PFSK-1 (cell line): ENCODE data around the gene MORF4L1.

- RRBS: 0% methylated on average over 1 of the region's 21 CpGs
Measured at GRCh38 chr15:78859746-78860488, 12.8 kb upstream of the MORF4L1 start.

DNA sequence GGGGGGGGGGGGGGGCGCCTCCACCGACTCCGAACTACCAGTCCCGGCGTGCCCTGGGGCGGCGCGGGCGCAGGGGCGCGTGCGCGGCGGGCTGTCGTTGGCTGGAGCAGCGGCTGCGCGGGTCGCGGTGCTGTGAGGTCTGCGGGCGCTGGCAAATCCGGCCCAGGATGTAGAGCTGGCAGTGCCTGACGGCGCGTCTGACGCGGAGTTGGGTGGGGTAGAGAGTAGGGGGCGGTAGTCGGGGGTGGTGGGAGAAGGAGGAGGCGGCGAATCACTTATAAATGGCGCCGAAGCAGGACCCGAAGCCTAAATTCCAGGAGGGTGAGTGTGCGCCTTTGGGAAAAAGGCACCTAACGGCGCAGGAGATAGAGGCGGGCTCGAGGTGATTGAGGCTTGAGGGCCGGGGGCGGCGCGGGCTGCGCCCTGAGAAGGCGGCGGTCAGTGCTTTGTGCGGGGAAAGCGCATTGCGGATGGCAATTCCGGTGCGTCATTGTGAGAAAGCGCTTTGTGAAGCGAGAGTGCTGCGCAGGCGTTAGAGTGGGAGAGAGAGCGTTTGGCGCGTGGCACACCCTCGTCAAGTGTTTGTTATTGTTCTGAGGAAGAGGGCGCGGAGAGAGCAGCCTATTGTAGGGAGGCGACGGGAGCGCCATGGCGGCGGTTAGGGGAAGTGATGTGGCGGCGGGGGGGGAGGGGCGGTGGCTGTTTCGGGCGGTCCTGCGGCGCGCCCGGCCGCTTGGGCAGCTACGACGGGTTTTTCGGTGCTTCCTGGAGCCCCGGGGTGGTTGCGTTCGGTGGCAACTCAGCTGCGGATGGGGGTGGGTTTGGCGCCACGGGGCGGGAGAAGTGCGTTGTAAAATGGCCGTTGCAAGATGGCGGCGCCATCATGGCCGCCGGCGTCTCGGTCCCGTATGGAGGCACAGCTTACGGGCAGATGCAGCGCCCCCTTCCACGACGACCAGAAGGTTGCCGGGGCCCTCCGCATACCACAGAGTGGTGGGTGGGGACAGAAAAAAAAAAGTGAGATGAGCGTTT lies at the start of gene MORF4L1:
TSS of gene MORF4L1 (plus strand) at position 154 of the 1,032 bp plus-strand sequence.
- RRBS: 1% methylated on average over 48 of the region's 103 CpGs

DNA sequence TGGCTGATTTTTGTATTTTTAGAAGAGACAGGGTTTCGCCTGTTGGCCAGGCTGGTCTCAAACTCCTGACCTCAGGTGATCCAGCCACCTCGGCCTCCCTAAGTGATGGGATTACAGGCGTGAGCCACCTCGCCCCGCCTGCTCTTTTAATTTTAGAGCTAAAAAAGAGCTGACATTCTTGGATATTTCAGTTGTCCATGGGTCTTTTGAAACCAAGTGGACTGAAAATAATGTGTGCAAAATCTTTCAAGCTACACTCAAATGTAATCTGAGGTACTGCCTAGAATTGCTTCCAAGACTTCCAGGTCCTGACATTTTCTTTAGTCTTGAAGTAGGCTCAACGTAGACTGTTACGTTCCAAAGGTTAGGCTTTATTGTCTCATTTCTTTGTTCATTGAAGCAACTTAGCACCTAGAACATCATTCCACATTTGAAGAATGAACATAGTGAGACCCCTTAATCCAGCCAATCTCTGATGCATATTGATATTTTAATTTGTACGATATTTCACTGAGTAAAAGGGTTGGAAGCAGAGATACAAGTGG lies 4.7 kb downstream of the MORF4L1 start:
- RRBS: no CpG with 5 or more reads among the region's 8 CpGs

DNA sequence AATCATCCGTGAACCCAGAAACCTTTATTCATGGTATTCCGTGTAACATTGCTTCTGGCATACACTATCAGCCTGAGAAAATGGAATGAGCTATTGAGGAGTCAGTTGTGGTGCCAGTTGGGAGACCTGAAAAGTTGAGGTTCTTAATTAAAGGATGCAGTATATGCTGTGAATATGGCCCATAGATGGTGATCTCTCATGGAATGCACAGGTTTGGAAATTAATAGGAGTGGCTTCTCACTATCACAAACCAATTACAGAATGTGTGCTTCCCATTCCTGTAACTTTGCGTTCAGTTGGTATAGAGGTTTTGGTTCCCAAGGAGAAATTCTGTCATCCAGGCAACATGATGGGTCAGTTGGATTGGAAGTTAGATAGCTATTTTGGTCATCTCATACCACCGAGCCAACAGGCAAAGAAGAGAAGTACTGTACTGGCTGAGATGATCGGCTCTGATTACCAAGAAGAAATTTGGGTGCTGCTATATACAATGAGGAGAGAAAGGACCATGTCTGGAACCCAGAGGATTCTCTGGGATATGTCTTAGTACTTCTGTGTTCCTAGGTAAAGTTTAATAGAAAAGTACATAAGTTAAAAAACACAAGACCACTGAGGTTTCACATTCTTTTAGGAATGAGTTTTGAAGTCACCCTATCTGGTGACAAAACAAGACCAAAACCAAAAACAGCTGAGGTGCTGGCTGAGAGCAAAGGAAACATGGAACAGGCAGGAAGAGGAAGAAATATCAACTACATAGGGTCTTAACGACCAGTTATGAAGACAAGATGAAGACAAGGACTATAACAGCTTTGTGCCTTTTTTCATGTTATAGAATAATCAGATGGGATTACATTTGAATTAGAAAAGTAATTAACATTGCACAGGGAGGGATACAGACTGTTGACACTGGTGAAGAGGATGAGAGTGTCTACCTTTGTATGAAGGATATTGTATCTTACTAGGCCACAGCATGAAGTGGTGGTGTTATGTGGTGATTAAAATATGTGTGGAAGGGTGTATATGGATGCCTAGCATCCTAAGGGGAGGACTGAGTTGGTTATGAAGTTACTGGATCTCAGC lies 34.3 kb downstream of the MORF4L1 start:
- RRBS: no CpG with 5 or more reads among the region's 6 CpGs

DNA sequence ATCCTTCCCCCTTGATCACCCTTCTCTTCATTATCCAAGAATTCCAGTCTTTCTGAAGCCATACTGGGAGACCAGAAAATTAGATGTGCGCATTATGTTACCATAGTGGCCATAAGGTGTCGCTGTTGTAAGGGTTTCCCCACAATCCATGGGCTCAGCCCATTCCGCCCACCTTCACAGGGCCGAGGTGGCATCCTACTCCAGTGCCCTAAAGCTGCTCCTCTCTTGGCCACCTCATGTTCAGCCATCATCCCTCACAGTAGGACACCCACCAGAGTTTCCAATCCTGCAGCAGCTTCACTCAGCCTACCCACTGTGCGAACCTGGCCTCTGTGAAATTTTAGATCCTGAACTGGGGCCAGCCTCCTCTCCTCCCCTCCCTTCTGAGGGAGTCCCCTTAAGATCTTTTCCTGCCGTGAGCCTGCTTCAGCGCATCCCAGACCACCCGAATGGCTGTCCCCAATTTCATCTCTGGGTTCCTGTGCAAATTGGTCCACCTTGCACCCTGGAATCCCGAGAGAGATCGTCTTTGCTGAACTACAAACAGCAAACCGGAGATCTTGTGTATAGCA lies 34.9 kb downstream of the CTSH start:
- RRBS: no CpG with 5 or more reads among the region's 11 CpGs

DNA sequence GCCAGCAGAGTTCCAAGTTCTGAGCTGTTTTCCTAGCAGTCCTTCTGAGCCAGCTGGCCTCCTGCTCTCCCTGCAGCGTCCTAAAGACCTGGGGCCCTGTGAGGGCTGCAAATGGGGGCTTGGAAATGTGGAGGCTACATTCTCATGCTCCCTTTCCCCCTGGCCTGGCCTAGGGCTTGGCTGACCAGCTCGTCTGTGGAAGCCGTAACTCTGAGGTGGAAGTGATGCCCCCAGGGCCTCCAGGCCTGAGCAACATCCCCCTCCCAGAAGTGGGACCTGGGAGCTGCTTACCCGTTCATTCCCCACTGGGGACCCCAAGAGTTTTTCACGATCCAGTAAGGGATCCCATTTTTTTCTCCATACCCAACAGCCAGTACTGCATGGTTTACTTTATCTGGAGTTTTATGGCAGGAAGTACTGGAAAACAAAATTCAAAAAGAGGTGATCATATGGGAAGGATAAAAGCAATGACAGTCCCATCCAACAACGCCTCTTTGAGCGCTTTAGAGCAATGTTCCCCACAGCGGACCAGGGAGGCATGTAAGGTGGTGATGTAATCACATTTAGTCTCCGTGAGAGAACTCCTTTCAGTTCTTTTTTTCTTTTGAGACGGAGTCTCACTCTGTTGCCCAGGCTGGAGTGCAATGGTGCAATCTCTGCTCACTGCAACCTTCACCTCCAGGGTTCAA lies 22.0 kb downstream of the CTSH start:
- RRBS: no CpG with 5 or more reads among the region's 10 CpGs

DNA sequence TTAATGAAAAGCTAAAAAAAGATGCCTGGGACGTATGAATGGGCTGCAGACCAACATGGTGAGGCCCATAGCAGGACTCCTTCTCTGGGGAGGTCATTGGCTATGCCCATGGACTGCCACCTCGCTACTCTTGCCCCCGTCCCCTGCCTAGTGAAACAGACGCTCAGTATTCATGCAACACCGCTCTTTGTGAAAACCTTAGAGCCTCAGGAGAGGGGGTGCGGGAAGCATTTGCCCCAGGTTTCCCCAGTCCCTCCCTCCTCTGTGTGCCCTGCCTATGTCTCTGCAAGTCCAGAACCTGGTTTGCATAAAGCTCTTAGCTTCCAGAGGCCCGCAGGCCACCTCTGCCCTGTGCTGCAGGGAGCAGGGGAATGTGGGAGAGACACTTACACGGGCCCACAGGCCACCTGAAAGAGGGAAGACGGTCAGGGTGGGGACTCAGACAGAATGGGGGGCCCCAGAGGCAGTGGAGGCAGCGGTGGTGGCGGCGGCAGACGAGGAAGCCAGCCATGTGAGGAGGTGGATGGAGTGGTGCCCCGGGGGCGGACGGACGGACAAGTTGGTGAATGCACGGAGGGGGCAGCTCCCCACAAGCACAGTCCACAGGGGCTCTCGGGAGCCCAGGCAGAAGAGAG lies 33.8 kb upstream of the CTSH start:
- RRBS: no CpG with 5 or more reads among the region's 19 CpGs

- RRBS: no CpG with 5 or more reads among the region's 8 CpGs
Measured at GRCh38 chr15:79243760-79244175, 38.8 kb upstream of the ANKRD34C start.

GRCh38 chr15:79491163-79491511 lies 59.0 kb downstream of the MINAR1 start:
- RRBS: no CpG with 5 or more reads among the region's 10 CpGs

DNA sequence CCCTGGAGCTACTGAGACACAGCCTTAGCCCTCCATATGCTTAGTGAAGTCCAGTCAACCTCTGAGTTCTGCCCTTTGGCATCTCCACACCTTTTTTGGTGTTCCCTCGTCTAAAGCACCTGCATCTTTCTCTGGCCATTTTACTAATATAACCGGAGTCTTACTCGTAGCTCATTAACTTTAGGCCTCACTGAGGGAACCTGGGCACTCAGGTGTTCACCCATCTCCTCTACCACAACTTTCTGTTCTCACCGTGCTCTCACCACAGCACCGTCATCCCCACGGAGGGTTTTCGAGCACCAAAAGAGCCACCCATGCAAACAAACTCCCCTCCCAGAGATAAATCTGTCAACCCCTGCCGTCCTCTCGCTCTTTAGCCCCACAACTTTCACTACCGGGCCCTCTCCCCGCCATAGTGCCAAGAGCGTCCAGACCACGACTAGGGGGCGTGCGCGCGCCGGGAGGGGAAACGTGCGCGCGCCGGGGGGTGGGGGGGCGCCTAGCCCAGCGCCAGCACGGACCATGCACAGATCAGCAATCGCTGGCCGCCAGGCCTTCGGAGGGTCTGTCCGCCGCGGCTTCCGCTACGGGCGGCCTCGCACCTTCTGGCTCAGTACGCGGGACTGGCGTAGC lies 428 bp downstream of the MTHFS start:
- RRBS: 1% methylated on average over 9 of the region's 39 CpGs

- RRBS: no CpG with 5 or more reads among the region's 9 CpGs
Measured at GRCh38 chr15:79926748-79927124, 29.9 kb upstream of the MTHFS start.

- RRBS: no CpG with 5 or more reads among the region's 2 CpGs
Measured at GRCh38 chr15:79970076-79970659, 828 bp downstream of the BCL2A1 start.

GRCh38 chr15:80155274-80156390 lies 2.8 kb downstream of the FAH start:
- RRBS: no CpG with 5 or more reads among the region's 22 CpGs

- RRBS: no CpG with 5 or more reads among the region's 6 CpGs
Measured at GRCh38 chr15:80210466-80211035, 41.5 kb downstream of the CTXND1 start.

DNA sequence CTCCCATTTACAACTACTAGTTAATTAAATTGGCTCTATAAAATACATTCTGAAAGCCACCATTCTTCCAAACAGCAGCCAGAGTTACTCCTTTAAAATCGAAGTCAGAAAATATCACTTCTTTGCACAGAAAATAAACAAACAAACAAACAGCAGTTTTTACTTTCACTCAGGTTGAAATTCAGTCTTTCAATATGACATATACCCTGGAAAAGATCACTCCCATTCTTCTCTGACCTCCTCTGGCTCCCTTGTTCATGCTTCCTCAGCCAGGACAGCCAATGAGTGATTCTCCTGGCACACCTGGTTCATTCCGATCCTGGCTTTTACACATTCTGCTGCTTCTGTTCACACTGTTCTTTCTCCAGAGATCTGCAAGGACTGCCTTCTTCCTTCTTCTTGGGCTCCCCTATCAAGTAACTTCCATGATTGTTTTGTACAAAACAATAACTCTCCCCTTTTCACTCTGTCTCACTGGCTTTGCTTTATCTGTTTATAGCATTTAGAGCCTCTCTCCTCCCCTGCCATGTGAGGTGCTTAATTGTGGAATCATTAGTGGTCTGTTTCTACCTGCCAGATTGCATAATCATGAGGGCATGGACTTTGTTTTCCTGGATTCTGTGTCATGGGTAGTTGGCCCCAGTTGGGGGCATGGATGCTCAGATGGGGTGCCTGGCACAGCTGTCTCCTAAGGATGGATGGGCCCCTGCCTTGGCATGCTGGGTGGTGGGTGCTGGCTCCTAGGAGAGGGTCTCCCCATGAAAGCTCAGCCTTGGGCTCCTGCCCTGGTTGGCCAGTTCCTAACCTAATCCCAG lies 7.8 kb upstream of the CTXND1 start:
- RRBS: no CpG with 5 or more reads among the region's 2 CpGs

DNA sequence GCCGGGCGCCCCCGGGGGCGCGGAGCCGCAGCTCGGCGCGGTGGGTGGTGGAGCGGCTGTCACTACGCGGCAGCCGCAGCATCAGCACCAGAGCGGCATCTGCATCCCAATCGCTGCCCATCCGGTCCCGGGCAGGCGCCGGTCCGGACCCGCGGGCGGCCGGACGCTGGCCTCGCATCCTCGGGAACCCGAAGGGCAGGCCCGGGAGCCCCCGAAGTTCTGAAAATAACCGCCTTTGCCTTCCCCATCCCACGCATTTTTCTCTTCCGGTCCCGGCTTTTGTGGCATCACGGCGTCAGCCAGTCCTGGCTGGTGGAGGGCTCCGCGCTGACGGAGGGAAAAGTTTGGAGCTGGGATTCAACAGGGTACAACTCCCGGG lies 427 bp downstream of the ARNT2 start:
- RRBS: 5% methylated on average over 24 of the region's 40 CpGs

DNA sequence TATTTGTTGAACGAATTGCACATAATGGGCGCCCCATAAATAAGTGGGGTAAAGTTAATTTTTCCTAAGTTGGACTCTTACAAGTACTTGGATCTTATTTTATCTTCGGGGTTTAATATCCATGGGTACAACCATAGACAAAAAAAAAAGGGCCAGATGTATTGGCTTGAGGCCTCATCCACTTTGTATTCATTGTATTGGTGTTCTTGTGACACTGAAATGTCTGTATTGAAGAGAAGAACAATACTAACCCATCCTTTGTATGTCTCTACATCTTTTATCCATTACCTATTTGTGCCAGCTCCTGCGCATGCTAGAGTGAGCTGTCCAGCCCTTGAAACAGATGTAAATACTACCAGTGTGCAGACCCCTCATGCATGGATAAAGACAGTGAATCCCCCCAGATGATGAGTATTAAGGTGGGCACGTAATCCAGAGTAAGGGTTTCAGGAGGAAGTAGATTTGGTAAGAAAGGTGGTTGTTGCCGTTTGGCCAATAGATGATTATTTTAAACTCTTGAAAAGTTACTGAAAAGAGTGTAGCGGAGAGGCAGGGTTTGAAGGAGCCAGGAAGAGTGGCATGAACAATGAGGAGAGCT lies 4.3 kb downstream of the ABHD17C start:
- RRBS: no CpG with 5 or more reads among the region's 7 CpGs

GRCh38 chr15:80705425-80706012 lies 10.4 kb downstream of the ABHD17C start:
- RRBS: no CpG with 5 or more reads among the region's 1 CpG

GRCh38 chr15:80984794-80985639 lies 4.6 kb downstream of the MESD start:
- RRBS: no CpG with 5 or more reads among the region's 10 CpGs

- RRBS: 52% methylated on average over 12 of the region's 50 CpGs
Measured at GRCh38 chr15:80999408-81000725, 856 bp upstream of the TLNRD1 start.